Retinal pigment epithelial cell (primary cell): ENCODE measurements around the gene TIMP3.

- RRBS, result no CpG with 5 or more reads among the region's 13 CpGs
Measured at GRCh38 chr22:31681806-31682259, 19.8 kb upstream of the PISD start.

DNA sequence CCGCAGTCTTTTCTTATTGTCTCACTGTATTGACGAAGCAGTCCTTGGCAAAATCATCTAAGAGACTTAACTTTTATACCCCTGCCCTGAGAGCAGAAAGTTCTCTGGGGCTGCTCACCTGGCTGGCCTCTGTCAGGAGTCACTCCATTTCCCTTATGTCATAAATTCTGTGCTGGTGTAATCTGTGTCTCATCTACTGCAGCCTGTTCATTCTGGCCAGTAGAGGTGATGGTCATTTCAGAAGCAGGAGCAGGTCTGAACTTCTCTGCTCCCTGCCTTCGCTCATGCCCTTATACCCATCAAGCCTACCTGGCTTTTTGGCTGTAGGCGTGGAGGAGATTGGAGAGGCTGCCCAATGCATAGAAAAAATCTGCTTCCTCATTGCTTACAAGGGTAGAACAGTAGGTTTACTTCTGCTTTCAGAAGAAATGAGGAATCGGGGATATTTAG lies 73.0 kb upstream of the YWHAH start:
- RRBS, result no CpG with 5 or more reads among the region's 5 CpGs

DNA sequence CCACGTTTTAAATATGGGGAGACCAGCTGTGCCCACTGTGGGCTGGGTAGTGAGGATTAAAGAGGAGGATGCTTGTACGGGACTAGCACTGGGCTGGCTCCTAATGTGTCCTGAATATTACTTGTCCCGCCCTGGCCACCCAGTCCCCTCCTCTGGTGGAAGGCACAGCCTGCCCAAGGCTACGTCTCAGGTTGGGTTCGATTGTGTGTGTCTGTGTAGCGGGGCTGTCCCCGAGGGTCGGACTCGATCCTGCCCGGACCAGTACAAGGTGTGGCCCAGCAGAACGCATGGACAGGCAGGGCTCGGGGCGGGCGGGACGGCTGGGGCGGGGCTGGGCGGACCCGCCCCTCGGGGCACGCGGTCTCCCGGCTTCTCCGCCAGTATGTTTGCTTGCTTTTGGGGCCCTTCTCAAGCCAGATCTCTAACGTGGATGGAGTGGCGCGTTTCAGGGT lies 580 bp upstream of the YWHAH start:
- RRBS, result 3% methylated on average over 6 of the region's 26 CpGs

DNA sequence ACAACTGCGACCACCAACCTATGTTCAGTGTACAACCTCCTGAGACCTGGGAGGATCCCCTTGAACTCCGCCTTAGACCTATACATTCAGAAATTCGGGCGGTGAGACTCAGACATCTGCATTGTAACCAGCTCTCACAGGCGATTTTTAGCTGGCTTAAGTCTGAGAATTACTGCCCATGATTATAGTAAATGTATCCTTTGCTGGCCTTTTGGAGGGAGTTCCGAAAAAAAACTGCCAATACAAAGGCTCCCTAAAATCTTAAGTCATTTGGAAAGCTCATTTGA lies 1.3 kb downstream of the YWHAH start:
- RRBS, result no CpG with 5 or more reads among the region's 6 CpGs

DNA sequence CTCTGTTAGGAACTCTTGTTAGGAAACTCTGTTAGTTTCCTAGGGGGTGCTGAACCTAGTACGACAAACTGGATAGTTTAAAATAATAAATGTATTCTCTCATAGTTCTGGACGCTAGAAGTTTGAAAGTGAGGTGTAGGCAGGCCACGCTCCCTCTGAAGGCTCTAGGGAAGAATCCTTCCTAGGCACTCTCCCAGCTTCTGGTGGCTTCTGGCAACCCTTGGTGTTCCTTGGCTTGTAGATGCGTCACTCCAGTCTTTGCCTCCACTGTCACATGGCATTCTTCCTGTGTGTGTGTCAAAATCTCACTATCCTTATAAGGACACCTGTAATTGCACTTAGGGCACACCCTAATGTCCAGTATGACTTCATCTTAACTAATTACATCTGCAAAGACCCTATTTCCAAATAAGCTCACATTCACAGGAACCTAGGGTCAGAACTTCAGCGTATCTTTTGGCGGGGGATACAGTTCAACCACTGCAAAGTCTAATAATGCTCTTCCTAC lies 10.2 kb downstream of the YWHAH start:
- RRBS, result no CpG with 5 or more reads among the region's 6 CpGs

DNA sequence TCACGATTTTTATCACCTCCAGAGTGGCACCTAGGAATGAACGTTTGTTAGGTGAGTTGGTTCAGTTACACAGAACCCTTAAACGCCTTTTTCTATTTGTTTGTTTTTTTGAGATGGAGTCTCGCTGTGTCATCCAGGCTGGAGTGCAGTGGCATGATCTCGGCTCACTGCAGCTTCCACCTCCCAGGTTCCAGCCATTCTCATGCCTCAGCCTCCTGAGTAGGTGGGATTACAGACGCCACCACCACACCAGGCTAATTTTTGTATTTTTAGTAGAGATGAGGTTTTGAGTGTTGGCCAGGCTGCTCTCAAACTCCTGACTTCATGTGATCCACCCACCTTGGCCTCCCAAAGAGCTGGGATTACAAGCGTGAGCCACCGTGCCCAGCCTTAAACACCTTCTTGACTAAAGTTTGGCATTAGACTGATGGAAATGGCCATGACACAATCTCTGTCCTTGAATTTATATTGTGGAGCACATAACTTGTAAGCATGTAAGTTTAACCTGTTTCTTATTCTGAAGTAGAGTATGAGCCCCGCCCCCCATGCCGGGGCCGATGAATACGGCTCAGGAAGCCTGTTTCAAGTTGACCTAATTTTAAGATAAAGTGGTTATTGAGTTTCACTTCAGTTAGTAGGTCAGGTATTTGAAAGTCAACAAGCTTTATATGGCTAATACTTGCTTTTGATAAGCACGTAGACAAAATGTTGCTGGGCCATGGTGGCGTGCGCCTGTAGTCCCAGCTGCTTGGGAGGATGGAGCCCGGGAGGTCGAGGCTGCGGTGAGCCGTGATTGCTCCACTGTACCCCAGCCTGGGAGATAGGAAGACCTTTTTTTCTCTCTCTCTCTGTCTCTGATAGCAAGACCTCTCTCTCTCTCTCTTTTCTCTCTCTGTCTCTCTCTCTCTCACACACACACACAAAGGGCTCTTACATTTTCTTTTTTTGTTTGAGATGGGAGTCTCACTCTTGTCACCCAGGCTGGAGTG lies 14.1 kb downstream of the YWHAH start:
- RRBS, result no CpG with 5 or more reads among the region's 19 CpGs

- RRBS, result no CpG with 5 or more reads among the region's 9 CpGs
Measured at GRCh38 chr22:31973690-31974234, 29.4 kb downstream of the YWHAH start.

DNA sequence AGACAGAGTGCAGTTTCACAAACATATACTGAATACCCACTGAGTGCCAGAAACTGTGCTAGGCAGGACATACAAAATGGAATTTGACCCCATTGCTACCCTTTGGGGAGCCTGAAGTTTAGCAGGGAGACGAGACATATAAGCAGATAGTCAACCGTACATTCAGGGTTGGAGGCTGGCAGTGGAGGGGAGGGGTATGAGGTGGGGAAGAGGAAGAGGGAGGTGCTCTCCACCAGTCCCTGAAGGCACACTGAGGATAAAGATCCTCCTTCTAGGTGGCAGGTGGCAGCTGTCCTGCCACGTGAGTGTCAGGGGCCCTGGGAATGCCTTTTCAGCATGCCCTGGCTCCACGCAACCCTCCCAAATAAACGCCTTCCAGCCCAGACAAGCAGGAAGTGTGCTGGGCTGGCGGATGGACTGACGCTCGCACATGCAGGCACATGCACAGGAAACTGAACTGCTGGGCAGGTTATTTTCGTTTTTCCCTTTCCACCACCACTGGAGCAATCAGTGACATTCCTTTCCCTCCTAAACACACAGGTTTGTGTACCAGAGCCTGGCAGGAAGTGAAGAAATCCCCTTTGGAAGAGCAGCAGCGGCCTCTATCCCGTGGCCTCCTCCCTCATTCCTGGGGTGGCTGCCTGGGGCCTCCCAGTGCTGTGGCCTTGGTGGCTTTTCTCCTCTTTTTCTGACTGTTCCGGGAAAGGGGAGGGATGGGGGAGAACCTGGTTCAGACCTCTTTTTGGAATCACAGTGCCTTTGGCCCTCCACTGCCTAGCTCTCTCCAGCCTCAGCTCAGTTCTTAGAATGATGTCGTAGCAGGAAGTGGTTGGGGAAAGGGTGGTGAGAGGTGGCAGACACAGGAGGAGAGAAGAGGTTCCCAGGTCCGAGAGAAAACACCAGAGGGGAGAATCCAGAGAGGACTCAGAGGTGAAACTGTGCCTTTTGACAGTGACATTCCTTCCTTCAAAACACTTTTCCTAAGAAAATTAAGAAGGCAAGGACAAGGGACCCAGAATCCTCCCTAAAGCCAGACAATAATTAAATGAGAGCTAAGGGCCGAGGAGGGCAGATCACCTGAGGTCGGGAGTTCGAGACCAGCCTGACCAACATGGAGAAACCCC lies 157.0 kb upstream of the TIMP3 start:
- RRBS, result no CpG with 5 or more reads among the region's 17 CpGs

GRCh38 chr22:32691945-32692308 lies 109.6 kb upstream of the TIMP3 start:
- RRBS, result no CpG with 5 or more reads among the region's 1 CpG

DNA sequence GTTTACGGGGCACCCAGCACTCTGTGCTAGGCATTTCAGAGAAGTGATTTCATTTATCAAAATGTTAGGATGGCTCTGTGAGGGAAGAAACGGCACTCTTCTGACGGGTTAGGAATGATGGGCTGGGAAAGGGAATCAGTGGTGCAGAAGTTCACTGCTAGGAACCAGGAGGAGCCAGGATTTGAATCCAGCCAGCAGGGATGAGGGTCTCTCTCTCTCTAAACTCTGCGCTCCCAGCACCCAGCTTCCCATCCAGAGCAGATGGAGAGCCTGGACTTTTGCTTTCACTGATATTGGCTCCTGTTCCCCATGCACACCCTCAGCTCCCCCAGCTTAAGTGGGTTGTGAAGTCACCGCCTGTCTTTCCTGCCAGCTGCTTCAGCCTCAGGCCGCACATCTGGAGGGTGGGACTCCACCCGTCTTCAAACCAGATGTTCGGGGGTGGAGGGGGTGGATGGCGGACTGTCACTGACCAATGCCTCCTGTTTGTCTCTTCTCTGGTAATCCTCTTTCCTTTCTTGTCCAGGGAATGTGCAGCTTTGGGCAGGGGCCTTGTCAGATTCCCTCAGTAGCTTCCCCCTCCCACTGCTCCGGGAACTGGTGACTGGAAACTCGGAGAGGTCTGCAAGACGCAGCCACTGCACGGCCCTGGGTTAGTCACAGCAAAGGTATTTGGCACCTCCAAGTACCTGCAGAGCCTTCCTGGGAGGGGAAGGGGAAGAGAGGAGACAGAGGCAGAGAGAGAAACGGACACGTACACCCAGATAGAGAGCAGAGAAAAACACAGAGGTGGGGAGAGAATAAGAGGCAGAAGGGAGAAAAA lies 56.3 kb upstream of the TIMP3 start:
- RRBS, result no CpG with 5 or more reads among the region's 15 CpGs

GRCh38 chr22:32745781-32746184 lies 55.7 kb upstream of the TIMP3 start:
- RRBS, result no CpG with 5 or more reads among the region's 7 CpGs

DNA sequence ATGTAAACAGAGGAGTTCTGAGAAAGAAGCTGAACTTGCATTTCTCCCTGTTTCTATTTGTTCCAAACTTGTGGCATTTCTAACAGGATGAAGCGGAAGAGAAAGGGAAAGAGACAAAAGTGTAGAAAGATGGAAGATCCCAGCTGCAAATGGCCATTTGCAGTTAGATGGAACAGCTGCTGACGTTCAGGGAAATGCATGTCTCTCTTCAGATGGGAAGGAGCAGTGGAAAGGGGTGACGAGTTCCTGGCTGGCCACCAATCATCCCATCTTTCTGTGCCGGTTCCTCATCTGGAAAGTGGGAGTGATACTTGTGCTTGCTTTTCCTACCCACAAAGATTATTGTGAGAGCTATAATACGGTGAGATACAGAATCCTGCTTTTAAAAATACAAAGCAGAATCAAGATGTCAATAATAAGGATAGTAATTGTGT lies 1.3 kb upstream of the TIMP3 start:
- RRBS, result no CpG with 5 or more reads among the region's 5 CpGs

- RRBS, result under 1% methylated on average over 29 of the region's 73 CpGs
Measured at GRCh38 chr22:32801615-32802508, at the start of gene TIMP3. Gene TIMP3, plus strand, starts transcription at chr22:32801705.

- RRBS, result no CpG with 5 or more reads among the region's 12 CpGs
Measured at GRCh38 chr22:32802876-32803912, 1.7 kb downstream of the TIMP3 start.

DNA sequence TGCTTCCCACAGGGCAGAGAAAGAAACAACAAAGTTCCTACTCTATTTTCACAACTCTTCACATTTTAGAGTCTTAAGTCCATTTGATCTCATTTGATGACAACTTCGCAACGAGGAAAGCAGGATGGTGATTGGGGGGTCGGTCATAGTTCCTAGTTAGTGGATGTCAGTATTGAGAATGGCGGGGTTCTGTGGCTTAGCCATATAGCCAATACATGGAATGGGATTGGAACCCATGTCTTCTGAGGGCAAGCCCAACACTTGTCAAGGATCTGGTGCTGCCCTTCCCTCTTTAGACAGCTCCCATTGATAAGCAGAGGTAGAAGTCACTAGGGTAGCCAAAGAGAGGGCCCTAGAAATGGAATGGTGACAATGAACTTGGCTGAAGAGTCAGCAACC lies 10.1 kb downstream of the TIMP3 start:
- RRBS, result no CpG with 5 or more reads among the region's 4 CpGs

DNA sequence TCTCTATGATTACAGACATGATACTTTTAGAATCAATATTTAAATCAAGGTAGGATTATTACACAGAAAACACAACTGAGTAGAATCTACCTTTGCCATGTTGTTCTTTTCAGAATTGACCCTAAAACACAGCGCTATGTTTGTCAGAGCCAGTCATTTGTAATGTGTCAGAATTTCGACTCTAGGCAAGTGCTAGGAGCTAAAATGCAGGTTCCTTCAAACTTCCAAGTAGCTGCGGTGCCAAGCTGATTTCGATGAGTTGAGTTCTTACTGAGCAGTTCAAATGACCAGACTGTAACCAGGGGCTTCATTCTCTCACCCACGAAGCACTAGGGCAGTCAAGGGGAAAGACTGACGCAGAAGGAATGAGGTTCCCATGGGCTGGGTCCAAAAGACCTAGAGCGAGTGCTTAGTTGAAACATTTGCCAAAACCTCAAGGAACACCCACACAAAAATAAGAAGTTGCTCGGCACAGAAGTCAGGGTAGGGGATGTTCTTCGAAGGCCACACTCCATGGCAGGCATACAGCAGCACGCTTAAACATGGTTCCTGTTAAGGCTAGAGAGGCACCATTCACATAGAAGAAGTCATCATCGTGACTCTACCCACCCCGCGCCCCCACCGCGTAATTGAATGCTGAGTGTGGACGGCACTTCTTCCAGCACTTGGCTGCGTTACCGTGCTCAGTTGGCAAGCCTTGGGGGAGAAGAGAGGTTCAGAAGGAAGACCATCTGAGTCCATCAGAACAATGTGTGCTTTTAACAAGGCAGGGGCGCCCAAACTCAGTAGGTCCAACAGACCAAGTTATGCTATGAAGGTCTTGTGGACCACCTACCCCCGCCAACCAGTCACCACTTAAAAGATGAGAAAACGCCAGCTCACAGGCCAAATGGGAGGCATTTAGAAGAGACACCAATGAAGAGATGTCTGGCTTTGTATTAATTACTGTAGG lies 52.9 kb downstream of the TIMP3 start:
- RRBS, result no CpG with 5 or more reads among the region's 21 CpGs

DNA sequence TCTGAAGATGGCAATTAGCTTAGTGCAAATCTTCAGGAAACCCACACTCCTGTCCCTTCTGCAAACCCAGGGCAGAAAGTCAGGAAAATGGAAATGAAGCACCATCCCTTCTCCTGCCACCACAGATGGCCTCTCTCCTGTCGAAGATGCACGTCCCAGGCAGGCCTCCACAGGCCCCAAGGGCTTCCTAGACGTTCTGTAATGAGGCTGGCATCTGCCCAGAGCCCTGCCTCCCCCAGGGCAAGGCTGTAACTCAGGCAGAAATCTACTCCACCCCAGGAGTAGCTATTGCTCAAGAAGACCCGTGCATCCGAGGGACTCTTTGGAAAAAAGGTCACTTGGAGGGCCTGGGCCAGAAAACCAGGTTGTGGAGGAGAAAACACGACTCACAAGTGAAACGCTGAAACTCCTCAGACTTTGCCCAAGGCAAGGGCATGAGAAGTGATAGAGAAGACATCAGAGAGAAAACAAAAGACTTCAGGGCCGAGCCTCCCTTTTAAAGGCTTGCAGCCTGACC lies 66.4 kb downstream of the SYN3 start:
- RRBS, result no CpG with 5 or more reads among the region's 8 CpGs

DNA sequence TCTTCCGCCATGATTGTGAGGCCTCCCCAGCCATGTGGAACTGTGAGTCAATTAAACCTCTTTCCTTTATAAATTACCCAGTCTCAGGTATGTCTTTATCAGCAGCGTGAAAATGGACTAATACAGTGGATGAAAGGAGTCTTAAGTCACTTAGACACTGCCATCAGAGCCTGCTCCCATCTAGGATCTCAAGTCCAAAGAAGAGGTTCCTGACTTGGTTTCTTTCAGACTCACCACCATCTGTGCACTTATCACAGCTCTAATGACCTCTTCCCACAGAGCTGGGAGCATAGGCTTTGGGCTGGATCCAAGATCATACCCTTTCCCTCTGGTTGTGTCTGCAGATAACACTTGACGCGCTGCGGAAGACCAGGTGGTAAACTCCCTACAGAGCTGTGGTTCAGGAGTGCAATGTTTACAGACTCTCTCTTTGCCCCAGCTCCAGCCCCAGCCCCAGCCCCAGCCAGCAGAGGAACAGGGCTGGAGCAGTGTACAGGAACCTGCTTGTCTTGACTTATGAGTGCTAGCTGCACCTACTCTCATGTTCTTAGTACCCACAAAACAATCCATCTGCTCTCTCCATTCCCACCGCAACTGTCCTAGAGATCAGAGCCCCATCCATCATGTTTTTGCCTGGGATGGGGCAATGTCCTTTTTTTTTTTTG lies 274.3 kb upstream of the SYN3 start:
- RRBS, result no CpG with 5 or more reads among the region's 6 CpGs

GRCh38 chr22:33736967-33737685 lies 183.2 kb downstream of the LARGE1 start:
- RRBS, result no CpG with 5 or more reads among the region's 11 CpGs

GRCh38 chr22:33864363-33865390 lies 55.6 kb downstream of the LARGE1 start:
- RRBS, result no CpG with 5 or more reads among the region's 13 CpGs